Metastatic Liver Carcinoma in the Lung (tissue), 2 donors: ENCODE measurements around a stretch of chr17.

DNA sequence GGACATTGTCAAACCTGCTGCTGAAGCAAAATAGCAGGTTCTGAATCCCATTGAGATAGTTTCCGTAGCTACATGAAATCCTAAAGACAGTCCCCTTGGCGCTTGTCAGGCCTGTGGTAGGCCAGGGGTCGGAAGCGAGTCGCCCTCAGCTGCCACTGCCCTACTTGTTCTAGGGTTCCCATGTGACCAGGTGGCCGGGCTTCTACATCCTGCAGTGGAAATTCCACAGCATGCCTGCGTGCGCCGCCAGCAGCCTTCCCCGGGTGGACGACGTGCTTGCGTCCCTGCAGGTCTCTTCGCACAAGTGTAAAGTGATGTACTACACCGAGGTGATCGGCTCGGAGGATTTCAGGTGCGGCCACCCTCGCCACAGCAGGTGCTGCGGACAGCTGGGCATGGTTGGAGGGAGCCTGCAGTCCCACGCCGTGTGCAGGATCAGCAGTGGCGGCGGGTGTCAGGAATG lies 68.1 kb upstream of the SEPTIN9 start:
- PRO-cap, 2 experiments = no peak in any of the 2 experiments

DNA sequence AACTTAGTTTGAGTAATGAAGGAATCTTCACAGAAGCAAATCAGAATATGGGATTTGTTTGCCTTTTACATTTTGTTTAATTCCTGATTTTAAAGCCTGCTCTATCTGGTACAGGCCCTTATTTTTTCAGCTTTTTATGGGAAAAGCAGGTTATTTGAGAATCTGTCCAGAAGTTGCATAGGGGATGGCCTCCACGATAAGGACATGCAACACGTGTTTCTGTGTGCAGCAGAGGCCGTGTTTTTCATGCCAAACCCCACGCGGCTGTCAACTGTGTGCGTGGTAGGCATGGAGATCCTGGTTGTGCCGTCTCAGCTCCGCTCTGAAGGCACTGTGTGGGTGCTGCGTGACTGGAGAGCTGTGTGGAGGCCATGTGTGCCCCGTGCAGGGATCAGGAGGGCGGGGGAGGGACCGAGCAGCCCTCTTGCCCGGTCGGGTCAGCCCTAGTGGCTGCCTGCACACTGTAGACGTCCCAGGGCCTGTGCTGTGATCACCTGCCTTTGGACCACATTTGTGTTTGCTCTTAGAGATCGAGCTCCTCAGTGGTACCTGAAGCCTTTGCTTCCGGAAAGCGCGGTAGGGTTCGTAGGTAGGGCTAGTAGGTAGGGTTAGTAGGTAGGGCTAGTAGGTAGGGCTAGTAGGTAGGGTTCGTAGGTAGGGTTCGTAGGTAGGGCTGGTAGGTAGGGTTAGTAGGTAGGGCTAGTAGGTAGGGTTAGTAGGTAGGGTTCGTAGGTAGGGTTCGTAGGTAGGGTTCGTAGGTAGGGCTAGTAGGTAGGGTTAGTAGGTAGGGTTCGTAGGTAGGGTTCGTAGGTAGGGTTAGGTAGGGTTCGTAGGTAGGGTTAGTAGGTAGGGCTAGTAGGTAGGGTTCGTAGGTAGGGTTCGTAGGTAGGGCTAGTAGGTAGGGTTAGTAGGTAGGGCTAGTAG lies 65.9 kb upstream of the SEPTIN9 start:
- PRO-cap, 2 experiments = no peak in any of the 2 experiments

DNA sequence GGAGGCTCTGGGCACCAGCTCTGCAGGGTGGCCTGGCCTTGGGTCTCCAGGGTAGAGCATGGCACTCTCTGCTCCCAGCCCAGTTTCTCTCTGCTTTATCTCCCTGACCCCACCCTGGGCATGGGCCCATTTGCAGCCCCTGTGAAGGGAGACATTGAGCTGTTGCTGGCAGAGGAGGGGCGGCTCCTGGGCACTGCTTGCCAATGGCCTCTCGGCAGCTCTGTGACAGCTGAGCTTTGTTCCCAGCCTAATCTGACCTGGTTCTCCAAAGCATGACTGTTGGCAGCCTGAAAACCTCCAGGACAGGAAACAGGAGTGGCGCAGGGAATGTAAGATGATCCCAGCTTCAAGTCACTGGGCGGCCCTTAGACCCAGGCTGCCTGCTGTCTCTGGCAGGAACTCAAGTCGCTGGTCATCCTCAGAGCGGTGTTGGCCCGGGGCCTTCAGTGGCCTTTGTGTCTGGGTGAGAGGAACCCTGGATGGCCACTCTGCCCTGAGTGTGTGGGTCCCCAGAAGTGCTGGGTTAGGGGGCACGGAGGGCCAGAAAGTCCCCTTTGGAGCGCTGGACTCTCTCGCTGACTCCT lies 6.3 kb downstream of the SEPTIN9 start:
- PRO-cap, 2 experiments = peak in 2 of 2 experiments; most common plus-strand start position 421 of the sequence (in 2); most common minus-strand start position 224 of the sequence (in 1)

- PRO-cap, 2 experiments = peak in 1 of 2 experiments; most common plus-strand start chr17:77288198 (in 1); most common minus-strand start chr17:77288183 (in 1)
These were observed 6.9 kb downstream of the SEPTIN9 start for GRCh38 chr17:77288122-77288703.

GRCh38 chr17:77316127-77316885 lies 35.0 kb downstream of the SEPTIN9 start:
- PRO-cap, 2 experiments = no peak in any of the 2 experiments

GRCh38 chr17:77318728-77319309 lies 37.5 kb downstream of the SEPTIN9 start:
- PRO-cap, 2 experiments = no peak in any of the 2 experiments

- PRO-cap, 2 experiments = no peak in any of the 2 experiments
These were observed 42.9 kb downstream of the SEPTIN9 start for GRCh38 chr17:77324264-77324520.

- PRO-cap, 2 experiments = no peak in any of the 2 experiments
These were observed 73.2 kb downstream of the SEPTIN9 start for GRCh38 chr17:77354305-77355176.

- PRO-cap, 2 experiments = no peak in any of the 2 experiments
These were observed 75.3 kb downstream of the SEPTIN9 start for GRCh38 chr17:77356355-77357144.

GRCh38 chr17:77385721-77386820 lies 104.8 kb downstream of the SEPTIN9 start:
- PRO-cap, 2 experiments = no peak in any of the 2 experiments

DNA sequence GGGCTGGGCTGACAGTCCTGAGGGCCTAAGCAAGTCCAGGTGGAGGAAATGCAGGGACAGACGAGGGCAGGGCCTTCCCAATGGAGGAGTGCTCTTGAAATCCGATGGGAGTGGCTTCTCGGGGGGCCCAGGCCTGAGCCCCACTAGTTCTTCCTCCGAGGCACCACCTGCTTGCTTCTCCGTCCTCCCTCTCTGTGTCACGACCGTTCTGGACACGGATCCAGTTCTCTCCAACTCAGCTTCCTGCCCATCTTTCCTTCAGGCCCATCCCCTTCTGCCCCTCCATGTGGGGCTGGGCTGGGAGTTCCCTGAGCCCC lies 124.2 kb downstream of the SEPTIN9 start:
- PRO-cap, 2 experiments = no peak in any of the 2 experiments

GRCh38 chr17:77422117-77422524 lies 140.8 kb downstream of the SEPTIN9 start:
- PRO-cap, 2 experiments = no peak in any of the 2 experiments

DNA sequence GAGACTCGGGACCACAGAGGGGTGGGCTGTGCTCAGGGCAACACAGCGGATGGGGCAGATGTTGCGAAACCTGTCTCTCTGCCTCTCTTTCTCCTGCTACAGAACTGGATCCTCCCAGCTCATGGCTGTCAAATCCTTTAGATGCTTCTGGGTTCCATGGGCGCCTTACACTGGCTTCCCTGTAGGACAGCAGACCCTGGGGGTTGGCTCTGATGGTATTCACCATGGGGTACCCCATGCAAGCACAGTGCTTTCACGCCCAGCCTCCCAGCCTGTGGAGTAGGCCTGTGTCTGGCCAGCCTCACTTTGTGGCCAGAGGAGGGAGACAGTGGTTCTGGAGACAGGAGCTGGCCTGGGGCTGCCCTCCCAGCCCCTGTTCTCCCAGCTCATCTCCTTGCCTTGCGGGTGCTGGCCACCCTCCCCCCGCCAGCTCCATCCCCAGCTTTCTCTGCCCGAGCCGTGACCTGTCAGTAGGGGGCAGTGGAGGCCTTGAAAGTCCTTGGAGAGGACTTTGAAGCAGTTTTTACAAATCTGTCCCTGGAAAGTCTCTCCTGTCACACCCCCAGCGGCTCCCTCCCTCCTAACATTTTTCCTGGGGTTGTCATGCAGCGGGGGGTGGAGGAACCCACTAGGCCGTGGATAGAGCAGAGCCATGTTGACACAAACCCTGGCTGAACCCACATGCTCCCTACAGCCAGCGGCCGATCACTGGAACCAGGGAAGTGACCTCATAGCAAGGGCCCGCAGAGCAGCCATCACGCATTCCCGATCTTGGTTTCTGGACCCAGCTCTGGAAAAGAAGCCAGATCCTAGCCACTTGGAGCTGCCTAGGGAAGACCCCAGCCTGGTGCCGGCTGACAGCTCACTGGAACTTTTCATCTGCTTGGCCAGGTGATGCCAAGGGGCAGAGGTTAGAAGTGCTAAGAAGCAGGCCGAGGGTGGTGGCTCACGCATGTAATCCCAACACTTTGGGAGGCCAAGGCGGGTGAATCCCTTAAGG lies 148.8 kb downstream of the SEPTIN9 start:
- PRO-cap, 2 experiments = no peak in any of the 2 experiments

DNA sequence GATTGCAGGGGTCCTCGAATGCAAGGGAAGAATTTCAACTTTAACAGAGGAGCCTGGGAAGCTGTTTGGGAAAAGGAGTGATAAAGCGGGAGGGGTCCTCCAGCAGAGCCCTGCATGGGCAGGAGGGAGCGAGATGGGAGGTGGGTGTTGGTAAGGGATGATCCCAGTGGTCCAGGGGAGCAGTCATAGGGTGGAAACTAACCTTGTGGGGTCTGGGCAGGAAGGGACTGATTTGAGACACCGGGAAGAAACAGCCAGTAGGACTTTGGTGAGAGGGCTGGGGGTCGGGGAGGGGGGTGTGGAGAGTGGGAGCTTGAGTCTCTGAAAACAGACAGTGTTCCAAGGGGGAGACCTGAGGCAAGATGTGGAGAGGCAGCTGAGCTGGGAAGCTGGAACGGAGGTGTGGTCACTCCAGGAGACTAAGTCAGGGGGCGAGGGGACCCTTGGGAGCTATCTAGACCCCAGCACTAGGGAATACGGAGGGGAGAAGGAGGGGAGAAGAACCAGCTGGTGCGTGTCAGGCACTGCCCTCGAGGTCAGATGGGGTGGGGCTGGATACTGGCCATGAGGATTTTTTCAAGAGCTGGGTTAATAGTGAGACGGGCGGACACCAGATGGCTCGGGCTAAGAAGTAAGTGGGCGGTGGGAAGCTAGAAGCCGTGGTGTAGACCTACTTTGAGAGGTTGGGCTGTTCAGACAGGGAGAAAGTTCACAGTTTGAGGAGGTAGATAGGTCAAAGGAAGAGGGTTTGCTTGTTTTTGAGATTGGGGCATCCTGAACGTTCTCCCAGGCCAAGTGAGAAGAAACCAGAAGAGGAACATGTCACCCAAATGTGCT lies 163.1 kb downstream of the SEPTIN9 start:
- PRO-cap, 2 experiments = no peak in any of the 2 experiments

DNA sequence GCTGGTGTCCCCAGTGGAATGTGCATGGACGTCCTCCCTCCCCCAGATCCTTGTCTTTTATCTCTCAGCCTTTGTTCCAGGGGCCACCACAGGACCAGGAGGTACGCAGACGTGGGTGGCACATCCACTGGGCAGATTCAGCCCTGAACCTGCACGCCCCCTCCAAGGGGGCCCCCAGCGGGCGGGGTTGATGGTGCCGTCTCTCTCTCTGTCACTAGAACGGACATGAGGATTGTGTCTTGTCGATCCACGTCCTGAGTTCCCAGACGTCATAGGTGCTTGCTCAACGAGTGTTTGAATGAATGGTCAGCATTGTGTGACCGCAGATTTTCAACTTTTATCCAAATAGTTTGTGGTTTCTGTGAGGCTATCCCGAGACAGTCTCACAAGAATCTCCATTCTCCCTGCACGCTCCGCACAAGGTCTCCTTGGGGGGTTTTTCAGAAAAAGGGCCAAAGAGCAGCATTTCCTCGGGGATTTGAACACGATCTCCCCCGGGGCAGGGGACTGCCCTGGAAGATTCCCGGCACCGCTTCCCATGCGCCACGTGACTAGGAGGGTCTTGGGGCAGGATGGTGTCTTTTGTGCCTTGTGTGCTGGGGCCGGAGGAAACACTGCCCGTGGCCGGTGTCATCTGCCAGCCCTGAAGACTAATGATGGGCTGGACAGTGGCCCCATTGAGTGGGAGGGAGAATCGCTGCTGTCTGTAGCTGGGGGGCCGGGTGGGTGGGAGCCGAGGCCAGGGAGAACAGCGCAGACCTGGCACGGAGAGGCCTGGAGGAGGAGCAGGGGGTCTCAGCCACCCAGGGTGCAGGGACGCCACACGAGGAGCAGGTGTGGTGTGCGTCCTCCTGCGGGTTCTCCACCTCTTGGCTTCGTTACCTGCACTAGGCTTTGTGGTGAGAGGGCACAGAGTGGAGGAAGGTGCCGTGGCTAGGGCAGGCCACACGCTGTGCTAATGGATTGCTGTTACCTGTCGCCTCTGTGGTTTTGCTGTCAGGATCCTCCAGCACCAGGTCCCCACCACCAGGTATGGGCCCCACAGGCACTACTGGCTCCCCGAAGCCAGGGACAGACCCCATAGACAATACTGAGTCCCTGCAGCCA lies 174.5 kb downstream of the SEPTIN9 start:
- PRO-cap, 2 experiments = peak in 1 of 2 experiments; most common minus-strand start position 863 of the sequence (in 1)

GRCh38 chr17:77470927-77471666 lies 189.8 kb downstream of the SEPTIN9 start:
- PRO-cap, 2 experiments = no peak in any of the 2 experiments

DNA sequence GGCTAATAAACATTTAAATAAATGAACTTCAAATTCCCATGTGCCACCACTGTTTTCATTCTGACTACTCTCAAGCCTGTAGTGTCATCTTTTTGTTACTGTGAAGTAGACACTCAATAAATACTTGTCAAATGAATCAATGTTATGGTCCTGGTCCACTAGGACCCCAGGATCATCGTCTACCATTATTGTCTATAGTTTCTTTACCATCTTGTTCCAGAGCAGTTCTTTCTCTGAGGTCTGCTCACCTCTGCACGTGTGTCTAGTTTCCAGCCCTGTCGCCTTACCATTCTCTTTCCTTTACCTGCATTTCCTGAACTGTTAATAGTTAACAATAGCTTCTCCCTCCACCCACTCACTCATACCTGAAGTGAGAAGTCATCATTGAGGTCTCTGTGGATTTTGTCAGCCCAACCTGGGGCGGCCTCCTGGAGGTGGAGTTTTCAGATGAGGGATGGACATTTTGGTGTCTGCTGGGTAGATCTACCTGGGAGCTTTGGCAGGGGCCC lies 192.5 kb downstream of the SEPTIN9 start:
- PRO-cap, 2 experiments = no peak in any of the 2 experiments

DNA sequence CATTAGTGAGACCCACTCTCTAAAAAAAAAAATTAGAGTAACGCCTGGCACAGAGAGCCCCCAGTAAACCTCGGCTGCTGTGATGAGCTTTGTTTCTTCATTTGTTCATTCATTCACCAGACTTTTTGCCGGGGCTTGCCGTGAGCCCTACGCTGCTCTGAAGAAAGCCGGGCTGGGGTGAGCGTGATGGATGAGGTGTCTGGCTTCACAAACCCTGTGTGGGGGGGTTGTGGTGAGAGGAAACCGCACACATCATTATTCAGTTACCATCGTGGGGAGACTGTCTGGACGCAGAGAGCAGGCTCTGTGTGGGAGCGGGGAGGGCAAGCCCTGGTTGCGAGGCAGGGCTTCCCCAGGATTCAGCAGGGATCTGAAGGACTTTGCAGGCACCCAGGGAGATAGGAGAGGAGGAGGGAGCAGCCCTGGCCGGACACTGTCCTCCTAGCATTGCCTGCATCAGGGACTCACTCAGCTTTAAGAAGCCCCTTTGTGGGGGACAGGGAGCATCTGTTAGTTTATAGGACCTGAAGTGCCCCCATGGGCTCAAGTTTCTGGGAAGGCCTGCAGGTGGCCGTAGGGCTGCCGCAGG lies 193.8 kb downstream of the SEPTIN9 start:
- PRO-cap, 2 experiments = no peak in any of the 2 experiments

- PRO-cap, 2 experiments = no peak in any of the 2 experiments
These were observed 200.8 kb downstream of the SEPTIN9 start for GRCh38 chr17:77481958-77482552.

DNA sequence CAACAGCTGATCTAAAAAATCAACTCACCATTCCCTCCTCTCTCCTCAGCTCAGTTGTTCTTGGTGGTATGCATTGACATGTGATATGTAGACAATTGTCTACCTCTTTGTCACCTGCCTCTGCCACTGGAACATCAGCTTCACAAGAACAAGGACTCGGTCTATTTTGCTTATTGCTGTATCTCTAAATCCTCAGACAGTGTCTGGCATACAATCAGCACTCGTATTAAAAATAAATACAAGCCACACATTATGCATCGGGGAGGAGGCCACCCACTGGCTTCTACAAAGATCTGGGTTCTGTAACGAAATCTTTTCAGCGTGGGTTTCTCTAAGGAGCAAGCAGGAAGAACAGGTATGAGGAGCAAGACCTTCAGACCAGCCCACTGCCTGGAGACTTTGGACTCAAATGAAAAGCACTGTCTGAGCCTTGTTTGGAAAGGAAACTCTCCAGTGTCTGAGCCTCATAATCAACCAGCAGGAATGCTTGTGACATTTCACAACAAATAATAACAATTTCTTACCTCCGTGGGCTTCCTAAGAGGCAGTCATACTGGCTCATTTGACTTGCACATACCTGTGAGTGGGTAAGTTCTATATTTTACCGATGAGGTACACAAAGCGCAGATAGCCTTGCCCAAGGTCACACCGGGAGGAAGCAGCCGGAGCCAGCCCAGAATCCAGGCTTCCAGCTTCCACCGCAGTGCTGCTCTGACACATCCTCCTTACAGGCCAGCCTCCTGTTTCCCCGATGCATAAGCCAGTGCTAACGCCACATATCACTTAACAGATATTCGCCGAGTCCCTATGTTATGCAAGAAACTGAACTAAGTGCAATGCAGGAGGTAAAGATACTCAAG lies 118.7 kb upstream of the TNRC6C start:
- PRO-cap, 2 experiments = no peak in any of the 2 experiments